Type B pancreatic cell (in vitro differentiated cells): Measurements from ENCODE around the gene THAP4.

DNA sequence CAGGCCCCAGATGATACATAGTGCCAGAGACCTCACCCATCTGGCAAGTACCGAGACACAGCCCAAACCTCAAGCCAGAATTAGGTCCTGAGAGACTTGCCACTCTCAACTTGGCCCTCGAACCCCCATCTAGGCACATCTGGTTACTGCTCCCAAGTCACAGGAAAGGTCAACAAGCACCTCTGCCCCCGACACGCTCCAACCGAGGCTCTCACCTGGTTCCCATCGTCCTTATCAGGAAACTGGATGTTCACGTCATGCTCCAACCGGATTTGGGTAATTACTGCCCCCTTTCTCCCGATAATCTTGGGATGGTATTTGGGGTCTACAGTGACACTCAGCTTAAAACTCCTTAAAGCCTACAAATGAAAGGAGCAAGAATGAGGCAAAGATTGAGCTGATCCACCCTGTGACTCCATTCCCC is 45.1 kb downstream of the ANO7 start:
- PRO-cap: no peak

DNA sequence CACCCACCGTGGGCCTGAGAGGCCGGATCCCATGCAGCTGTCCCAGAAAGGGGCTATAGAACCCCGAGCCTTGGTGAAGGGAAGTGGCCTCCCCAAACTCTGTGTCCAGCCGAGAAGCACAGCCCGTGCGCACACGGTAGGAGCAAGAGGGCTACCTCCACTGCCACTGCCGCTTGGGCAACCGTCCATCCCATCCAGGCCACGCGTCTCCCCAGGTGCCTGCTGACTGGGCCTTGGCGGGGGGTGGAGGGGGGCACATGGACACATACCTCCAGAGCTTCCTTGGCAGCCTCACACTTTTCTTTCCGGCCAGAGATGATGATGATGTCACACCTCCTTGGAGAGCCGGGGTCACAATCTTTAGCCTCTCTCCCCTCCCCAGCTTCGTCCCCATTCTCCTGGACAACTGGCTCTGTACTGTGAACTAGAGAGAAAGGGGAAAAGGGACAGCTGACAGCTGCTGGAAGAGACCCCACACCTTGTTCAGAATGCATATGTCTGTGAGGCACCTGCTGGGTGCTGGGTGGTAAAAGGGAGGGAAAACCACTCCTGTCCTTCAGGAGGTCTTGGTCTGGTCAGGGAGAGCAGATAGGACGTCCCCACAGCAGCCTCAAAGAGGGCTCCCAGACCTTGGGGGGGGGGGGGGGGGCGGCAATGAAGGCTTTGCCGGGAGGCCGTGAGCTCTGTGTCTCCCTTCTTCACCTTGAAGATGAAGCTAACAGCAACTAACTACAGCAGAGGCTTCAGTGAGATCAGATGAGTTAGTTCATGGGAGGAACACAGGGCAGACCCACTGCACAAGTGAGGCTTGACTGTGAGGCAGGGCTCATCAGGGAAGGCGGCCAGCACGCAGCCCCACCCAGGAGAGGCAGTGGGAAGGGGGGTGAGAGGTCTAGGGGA is 48.1 kb downstream of the ANO7 start:
- PRO-cap: no peak

DNA sequence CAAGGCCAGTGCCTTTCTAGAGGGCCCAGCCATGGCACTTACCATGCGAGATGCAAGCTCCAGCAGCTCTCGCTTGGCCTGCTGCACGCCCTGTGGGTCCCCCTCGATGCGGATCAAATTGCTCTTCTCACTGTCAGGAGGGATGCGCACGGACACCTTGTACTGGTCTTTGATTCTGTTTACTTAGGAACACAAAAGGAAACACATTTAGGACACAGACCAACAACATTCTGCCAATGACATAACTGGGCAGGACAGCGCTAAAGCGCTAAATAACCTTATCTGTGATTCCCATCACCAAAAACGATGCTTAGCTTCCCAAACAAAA is 61.3 kb downstream of the ANO7 start:
- PRO-cap: no peak

DNA sequence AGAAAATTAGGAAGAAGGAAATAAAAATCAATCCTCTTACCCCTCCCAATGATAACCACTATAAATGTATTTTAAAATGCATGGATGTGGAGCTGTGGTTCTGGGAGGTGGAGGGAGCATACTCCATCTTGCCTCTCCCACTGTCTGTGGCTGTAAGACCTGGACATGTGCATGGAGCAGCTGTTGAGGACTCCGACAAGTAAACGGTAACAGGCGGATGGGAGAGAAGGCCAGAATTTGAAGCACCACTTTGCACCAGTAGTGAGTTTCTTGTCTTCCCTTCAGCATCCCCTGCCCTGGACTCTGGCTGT is 6.7 kb downstream of the FARP2 start:
- PRO-cap: unidirectional peak, plus-strand start at position 205 of the sequence

DNA sequence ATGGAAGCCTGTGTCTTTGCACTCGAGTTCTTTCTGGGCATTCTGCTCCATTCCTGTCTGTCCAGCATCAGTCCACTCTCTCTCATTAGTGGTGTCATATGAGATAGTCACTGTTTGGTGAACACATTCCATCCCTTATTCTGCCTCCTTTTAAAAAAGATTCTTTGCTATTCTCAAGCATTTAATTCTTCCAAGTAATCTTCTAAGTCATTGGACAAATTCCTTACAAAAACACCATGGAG is 19.7 kb downstream of the STK25 start:
- PRO-cap: unidirectional peak, minus-strand start at position 84 of the sequence

DNA sequence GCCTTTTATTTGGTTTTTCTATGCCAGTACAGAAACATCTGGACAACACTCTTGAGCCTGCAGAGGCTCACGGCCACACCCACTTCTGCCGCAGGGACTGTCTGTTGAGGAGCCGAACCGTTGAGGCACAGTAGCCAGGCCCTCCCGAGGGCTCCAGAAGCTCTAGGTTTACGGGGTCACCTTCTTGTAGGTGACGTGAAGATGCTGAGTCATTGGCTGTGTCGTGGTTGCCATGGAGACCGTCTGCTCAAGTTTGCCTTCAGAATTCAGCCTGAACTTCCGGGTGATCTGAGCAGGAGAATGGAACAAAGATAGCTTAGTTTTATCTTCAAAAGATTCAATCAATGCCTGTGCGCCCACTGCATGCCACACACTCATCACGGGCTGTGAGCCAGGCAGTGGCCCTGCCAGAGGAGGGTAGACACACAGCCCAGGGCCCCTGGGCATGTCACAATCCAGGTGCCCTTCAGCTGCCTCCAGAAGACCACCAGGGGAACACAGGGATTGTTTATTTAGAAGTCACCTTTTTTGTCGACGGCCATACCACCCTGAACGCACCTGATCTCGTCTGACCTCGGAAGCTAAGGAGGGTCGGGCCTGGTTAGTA is 26.0 kb downstream of the BOK start:
- PRO-cap: no peak

GRCh38 chr2:241636840-241637798 is at the start of gene THAP4:
Gene THAP4, minus strand, starts transcription at chr2:241637158.
- PRO-cap: bidirectional peak, plus-strand start at chr2:241637133, minus-strand start at chr2:241637082; bidirectional peak, plus-strand start at chr2:241637693, minus-strand start at chr2:241637544

DNA sequence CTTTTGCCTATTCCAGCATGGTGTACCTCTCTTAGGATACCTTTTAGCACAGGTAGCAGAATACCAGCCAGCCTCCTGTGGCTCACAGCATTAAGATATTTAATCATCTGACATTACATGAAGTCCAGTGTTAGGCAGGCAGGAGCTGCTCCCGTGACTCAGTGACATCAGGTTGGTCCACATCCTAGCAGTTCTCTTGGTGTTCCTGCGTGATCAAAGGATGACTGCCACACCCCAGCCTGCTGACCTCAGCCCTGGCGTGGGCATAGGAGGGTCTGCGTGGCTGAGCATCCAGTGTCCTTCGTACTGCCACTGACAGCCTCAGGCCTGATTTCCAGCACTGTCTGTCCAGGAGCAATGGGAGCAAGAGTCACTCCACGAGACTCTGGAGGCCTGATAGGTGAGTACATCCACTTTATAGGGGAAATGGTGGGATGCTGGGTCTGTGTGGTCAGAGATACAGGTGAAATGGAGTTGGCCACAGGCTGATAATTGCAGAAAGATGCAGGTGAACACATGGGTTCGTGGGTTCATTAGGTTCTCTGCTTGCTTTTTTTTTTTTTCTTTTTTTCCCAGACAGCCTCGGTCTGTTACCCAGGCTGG is 3.7 kb upstream of the DTYMK start:
- PRO-cap: no peak

DNA sequence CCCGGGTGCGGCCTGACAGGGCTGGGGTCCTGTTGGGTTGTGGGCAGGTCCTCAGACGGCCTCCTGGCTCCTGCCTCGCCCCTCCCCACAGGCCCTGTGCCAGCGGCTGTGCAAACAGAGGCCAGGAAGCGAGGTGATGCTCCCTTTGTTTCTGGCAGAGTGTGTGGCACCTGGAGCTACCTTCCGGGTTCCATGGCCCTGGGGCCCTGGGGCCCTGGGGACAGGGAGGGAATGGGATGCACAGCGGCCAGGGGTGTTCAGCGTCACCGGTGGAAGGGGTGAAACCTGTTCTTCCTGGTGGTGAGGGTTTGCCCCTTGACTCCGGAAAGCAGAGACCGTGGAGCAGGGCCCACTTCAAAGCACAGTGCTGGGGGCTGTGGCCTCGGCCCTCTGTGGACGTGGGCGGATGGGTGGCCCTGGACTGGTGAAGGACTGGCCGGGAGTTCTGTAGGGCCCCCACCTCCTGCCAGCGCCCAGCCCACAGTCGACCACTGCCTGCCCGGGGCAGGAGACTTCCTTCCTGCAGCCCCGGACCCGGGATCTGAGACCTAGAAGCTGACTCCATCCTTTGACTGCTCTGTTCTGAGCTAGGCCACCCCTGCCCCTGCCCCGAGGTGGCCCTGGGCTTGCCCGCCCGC is 2.6 kb upstream of the GAL3ST2 start:
- PRO-cap: no peak

- PRO-cap: no peak
These were observed 430 bp upstream of the GAL3ST2 start for GRCh38 chr2:241776165-241776619.

DNA sequence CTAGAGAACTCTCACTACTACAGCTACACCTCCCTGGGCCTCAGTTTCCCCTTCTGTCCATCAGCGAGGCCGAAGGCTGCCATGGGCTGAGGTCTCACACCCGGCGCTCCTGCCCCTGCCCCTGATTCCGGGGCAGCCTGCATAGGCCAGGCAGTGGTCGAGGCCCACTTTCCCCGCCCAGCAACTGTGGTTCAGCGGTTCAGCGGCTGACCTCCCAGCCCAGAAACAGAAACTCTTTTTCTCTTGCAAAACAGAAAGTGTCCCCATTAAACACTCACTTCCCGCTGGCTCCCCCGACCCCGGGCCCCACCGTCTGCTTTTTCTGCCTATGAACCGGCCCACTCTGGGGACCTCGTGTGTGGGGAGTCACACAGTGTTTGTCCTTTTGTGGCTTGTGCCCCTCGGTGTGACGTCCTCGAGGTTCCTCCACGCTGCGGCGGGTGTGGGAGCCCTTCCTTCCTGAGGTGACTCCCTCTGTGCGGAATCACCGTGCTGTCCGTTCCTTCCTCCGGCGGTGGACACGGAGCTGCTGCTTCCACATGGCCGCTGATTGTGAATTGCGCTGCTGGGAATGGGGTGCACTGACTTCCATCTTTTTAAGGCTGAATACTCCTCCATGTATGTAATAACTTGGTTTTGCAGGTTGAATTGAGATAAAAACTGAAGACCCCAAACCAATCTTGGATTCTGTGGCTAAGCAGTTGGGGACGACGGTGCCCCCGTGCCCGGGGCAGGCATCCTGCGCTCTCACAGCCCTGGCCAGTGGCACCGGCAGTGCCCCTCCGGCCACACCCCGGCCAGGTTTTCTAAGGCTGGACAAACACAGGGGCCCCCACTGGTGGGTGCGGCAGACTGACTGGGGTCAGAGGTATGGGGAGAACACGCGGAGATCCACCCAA is 15.8 kb downstream of the PDCD1 start:
- PRO-cap: no peak

GRCh38 chr2:241868452-241869145 is 930 bp upstream of the RTP5 start:
- PRO-cap: no peak

GRCh38 chr2:241890604-241891287 is 9.5 kb downstream of the FAM240C start:
- PRO-cap: unidirectional peak, minus-strand start at chr2:241891095